K562 (cell line): Measurements from ENCODE around the gene GALNT17.

- RAMPAGE, long total RNA, result no peak
- RRBS, result no CpG with 5 or more reads among the region's 5 CpGs
PRO-cap:
- standard, result no peak
- CoPRO, capped RNA only, 2 experiments, result no peak in any of the 2 experiments
- CoPRO, capped and uncapped RNA, 2 experiments, result no peak in any of the 2 experiments
- CoPRO, uncapped RNA only, 2 experiments, result no peak in any of the 2 experiments
CAGE:
- cytosol, long polyA plus RNA, result no peak
- long polyA plus RNA, result no peak
- nucleolus, long total RNA, result no peak
- nucleus, long polyA plus RNA, result no peak
Measured at GRCh38 chr7:66777830-66778726, 37.5 kb downstream of the RABGEF1 start.

GRCh38 chr7:66789617-66789970, 49.1 kb downstream of the RABGEF1 start:
- RAMPAGE, long total RNA, result no peak
- RRBS, result no CpG with 5 or more reads among the region's 6 CpGs
PRO-cap:
- standard, result no peak
- CoPRO, capped RNA only, 2 experiments, result no peak in any of the 2 experiments
- CoPRO, capped and uncapped RNA, 2 experiments, result no peak in any of the 2 experiments
- CoPRO, uncapped RNA only, 2 experiments, result peak in 1 of 2 experiments; most common plus-strand start chr7:66789801 (in 1)
CAGE:
- cytosol, long polyA plus RNA, result no peak
- long polyA plus RNA, result no peak
- nucleolus, long total RNA, result no peak
- nucleus, long polyA plus RNA, result no peak

DNA sequence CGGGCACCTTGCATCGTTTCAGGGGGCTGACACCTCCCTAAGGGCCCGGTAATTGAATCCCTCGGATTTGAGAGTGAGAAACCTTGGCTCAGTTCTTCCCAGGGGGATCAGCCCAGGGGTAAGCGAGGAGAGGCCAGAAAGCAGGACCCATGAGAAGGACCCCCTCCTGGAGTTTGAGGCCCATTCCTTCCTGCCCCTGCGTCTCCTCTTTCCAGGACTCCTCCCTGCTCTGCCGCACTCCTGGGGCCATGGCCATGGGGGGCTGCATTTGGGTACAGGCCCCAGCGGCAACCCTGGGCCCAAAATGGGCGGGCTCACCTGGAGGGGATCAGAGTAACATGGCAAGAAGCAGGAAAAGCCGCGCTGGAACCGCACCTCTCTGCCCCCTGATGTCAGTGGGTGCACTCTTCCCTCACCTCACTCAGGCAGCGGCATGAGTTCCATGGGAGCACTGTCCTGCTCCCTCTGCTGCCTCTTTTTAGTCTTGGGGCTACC, 75.3 kb upstream of the TMEM248 start:
- RAMPAGE, long total RNA, result no peak
- RRBS, result no CpG with 5 or more reads among the region's 13 CpGs
PRO-cap:
- standard, result bidirectional peak, plus-strand start at position 331 of the sequence, minus-strand start at position 310 of the sequence
- CoPRO, capped RNA only, 2 experiments, result no peak in any of the 2 experiments
- CoPRO, capped and uncapped RNA, 2 experiments, result no peak in any of the 2 experiments
- CoPRO, uncapped RNA only, 2 experiments, result no peak in any of the 2 experiments
CAGE:
- cytosol, long polyA plus RNA, result no peak
- long polyA plus RNA, result no peak
- nucleolus, long total RNA, result no peak
- nucleus, long polyA plus RNA, result no peak

DNA sequence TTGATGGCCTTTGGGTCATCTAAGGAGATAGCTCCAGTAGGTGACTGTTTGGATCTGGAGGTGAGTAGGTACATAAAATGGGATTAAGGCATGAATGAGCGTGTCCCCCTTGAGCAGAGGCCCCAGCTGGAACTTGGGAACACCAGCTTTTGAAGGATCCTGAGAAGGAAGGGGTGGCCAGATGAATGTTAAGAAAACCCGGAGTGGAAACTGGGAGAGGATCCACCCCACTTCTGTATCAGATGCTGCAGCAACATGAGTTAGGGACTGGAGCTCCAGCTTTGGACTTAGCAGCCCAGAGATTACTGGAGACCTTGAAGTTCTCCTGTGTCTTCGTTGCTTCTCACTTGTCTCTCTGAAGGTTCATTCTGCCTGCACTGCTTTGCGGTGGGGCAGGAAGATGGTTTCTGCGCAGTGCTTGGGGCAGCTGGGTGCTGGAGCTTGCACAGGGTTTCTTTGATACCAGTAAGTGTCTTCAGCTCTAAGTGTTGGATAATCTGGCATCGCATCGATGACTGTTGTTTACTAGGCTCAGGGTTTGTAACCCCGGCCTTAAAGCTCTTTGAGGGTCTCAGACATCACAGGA, 9.3 kb downstream of the TMEM248 start:
- RAMPAGE, long total RNA, result no peak
- RRBS, result no CpG with 5 or more reads among the region's 8 CpGs
PRO-cap:
- standard, result no peak
- CoPRO, capped RNA only, 2 experiments, result no peak in any of the 2 experiments
- CoPRO, capped and uncapped RNA, 2 experiments, result no peak in any of the 2 experiments
- CoPRO, uncapped RNA only, 2 experiments, result peak in 2 of 2 experiments; most common plus-strand start position 191 of the sequence (in 1)
CAGE:
- cytosol, long polyA plus RNA, result no peak
- long polyA plus RNA, result no peak
- nucleolus, long total RNA, result no peak
- nucleus, long polyA plus RNA, result no peak

DNA sequence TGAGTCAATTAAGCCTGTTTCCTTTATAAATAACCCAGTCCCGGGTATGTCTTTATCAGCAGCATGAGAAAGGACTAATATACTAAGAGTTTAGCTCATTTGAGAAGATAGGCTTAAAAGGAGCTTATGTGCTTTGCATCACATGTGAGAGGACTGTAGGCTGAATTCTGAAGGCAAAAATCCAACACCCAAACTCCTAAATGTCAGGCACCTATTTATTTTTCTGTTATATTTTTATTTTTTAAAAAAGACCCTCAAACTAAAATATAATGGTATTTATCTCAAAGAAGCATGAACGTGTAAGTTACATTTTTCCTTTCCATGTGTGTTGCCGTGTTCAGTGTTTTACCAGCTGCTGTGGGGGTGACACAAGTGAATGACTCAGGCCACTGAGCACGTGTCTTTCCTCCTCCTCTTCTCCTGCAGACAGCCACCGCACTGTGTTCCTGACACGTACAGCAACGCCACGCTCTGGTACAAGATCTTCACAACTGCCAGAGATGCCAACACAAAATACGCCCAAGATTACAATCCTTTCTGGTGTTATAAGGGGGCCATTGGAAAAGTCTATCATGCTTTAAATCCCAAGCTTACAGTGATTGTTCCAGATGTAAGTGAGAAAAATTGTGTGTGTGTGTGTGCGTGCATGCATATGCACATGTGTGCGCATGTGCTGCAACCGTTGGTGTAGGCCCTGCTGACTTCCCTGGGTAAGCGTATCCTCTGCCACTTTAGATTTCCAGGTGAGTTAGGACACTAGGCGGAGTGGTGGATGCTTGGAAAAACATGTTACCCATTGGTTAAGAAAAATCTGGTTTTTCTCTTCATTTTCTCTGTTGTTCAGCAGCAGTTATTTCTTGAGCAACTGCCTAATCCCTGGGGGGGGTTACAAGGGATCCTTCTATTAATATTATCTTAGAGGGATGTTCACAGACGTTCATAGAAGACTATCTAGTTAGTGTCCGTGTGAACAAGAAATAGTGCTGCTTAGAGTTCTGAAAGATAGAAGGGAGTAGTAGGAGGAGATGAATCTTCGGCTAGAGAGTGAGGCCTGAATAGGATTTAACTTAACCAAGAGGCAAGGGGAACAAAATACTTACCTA, 29.9 kb downstream of the TMEM248 start:
- RAMPAGE, long total RNA, result no peak
- RRBS, result no CpG with 5 or more reads among the region's 17 CpGs
PRO-cap:
- standard, result no peak
- CoPRO, capped RNA only, 2 experiments, result no peak in any of the 2 experiments
- CoPRO, capped and uncapped RNA, 2 experiments, result no peak in any of the 2 experiments
- CoPRO, uncapped RNA only, 2 experiments, result peak in 1 of 2 experiments; most common plus-strand start position 910 of the sequence (in 1)
CAGE:
- cytosol, long polyA plus RNA, result no peak
- long polyA plus RNA, result no peak
- nucleolus, long total RNA, result no peak
- nucleus, long polyA plus RNA, result no peak

DNA sequence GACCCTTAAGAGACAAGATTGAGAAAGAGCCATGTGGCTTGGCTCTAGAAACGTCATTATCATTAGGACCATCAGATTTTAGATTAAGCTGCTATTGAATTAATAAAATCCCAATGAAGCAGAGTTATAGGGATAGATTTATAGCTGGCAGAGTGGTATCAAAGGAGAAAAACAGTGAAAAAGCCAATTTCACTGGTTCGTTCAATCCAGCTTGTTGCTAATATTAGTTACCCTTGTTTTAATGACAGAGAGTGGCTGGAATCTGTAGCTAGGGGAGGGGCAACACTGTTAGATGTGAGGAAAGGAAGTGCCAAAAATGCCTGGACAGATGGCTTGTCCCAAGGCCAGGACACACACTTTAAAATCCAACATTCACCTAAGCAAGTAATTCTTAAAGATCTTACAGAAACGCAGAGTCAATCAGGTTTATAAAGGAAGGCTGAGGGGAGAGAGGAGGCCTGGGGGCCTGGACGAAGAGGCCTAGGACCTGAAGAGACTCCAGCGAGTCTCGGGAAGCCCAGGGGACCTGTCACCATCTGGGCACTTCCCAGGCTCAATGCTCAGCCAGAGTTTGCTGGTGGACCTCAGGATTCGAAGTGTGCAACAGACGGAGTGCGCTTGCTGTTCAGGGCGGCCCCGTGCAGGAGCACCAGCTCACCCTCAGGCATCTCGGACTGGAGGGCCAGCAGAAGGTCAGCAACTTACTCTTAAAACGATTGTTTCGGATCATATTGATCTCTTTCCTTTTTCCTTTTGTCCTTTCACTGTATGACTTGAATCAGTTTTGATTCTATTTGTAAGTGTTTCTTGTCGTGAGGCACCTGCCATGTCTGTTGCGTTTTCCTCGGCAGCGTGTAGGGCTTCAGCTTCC, 36.7 kb downstream of the TMEM248 start:
- RAMPAGE, long total RNA, result no peak
- RRBS, result no CpG with 5 or more reads among the region's 18 CpGs
PRO-cap:
- standard, result no peak
- CoPRO, capped RNA only, 2 experiments, result no peak in any of the 2 experiments
- CoPRO, capped and uncapped RNA, 2 experiments, result no peak in any of the 2 experiments
- CoPRO, uncapped RNA only, 2 experiments, result peak in 2 of 2 experiments; most common plus-strand start position 361 of the sequence (in 1)
CAGE:
- cytosol, long polyA plus RNA, result no peak
- long polyA plus RNA, result no peak
- nucleolus, long total RNA, result no peak
- nucleus, long polyA plus RNA, result no peak

DNA sequence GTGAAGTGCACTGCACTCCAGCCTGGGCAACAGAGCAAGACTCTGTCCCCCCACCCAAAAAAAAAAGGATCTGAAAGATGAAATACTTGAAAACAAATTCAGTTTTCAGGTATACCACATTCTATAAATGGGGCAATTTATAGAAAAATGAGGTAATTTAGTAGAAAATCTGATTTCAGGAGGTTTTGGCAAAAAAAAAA, 1.7 kb downstream of the SBDS start:
- RAMPAGE, long total RNA, result no peak
PRO-cap:
- standard, result no peak
- CoPRO, capped RNA only, 2 experiments, result no peak in any of the 2 experiments
- CoPRO, capped and uncapped RNA, 2 experiments, result no peak in any of the 2 experiments
- CoPRO, uncapped RNA only, 2 experiments, result no peak in any of the 2 experiments
CAGE:
- cytosol, long polyA plus RNA, result no peak
- long polyA plus RNA, result no peak
- nucleolus, long total RNA, result no peak
- nucleus, long polyA plus RNA, result no peak

DNA sequence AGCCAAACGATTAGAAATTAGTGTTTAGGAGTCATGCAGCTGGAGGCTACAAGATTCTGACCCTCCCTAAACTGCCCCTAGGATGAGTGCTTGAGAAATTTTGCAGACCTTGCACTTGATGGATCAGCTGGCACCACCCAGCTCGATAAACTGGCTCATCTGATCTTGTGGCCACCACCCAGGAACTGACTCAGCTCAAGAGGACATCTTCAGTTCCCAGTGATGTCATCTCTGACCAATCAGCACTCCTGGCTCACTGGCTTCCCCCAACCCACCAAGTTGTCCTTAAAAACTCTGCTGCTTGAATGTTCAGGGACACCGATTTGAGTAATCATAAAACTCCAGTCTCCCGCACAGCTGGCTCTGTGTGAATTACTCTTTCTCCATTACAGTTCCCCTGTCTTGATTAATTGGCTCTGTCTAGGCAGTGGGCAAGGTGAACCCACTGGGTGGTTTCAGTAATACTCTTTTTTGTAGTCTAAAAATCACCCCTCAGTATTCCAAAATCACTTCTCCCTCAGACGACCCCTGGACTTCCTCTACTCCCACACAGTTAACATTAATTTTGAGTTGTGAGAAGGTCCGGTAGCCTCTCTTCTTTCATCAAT, 50.3 kb upstream of the SPDYE21 start:
- RAMPAGE, long total RNA, result no peak
- RRBS, result no CpG with 5 or more reads among the region's 6 CpGs
PRO-cap:
- standard, result bidirectional peak, plus-strand start at position 304 of the sequence, minus-strand start at position 147 of the sequence
- CoPRO, capped RNA only, 2 experiments, result peak in 1 of 2 experiments; most common plus-strand start position 304 of the sequence (in 1); most common minus-strand start position 152 of the sequence (in 1)
- CoPRO, capped and uncapped RNA, 2 experiments, result no peak in any of the 2 experiments
- CoPRO, uncapped RNA only, 2 experiments, result no peak in any of the 2 experiments
CAGE:
- cytosol, long polyA plus RNA, result no peak
- long polyA plus RNA, result no peak
- nucleolus, long total RNA, result no peak
- nucleus, long polyA plus RNA, result no peak

DNA sequence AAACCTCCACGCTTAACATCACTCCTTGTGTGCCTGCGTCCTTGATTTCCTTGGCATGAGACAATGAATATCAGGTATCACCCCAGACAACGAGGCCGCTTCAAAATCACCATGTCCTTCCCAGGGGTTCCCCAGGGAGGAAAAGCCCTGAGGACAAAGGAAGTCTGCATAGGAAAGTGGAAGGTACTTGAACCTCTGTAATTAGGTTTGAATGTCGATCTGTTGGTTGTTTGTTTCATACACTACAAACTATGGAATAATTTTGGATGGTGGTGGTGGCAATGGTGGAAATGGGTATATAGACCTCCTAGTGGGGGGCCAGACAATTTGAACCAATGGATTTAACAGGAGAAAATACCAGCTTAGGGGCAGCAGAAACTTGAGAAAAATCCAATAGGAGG, 116.2 kb downstream of the SPDYE21 start:
- RAMPAGE, long total RNA, result no peak
- RRBS, result no CpG with 5 or more reads among the region's 5 CpGs
PRO-cap:
- standard, result no peak
- CoPRO, capped RNA only, 2 experiments, result no peak in any of the 2 experiments
- CoPRO, capped and uncapped RNA, 2 experiments, result no peak in any of the 2 experiments
- CoPRO, uncapped RNA only, 2 experiments, result no peak in any of the 2 experiments
CAGE:
- cytosol, long polyA plus RNA, result no peak
- long polyA plus RNA, result no peak
- nucleolus, long total RNA, result no peak
- nucleus, long polyA plus RNA, result no peak

DNA sequence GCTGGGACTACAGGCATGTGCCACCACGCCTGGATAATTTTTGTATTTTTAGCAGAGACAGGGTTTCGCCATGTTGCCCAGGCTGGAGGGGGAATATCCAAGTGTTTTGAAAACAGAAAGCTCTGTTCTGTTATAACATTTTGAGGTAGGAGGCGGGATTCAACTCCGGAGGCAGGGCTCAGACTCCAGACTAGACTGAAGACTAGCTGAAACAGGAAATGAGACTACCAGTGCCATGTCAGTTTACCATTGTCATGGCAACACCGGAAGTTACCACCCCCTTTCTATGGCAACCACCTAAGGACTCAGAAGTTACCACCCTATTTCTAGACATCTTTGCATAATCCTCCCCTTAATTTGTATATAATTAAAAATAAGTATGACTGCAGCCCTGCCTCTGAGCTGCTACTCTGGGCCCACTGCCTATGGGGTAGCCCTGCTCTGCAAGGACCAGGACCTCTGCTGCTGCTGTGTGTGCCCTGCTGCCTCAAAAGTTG, 1069.0 kb upstream of the AUTS2 start:
- RAMPAGE, long total RNA, result no peak
- RRBS, result 0% methylated on average over 1 of the region's 5 CpGs
PRO-cap:
- standard, result no peak
- CoPRO, capped RNA only, 2 experiments, result no peak in any of the 2 experiments
- CoPRO, capped and uncapped RNA, 2 experiments, result no peak in any of the 2 experiments
- CoPRO, uncapped RNA only, 2 experiments, result no peak in any of the 2 experiments
CAGE:
- cytosol, long polyA plus RNA, result no peak
- long polyA plus RNA, result no peak
- nucleolus, long total RNA, result no peak
- nucleus, long polyA plus RNA, result no peak

- RAMPAGE, long total RNA, result no peak
- RRBS, result no CpG with 5 or more reads among the region's 6 CpGs
PRO-cap:
- standard, result no peak
- CoPRO, capped RNA only, 2 experiments, result no peak in any of the 2 experiments
- CoPRO, capped and uncapped RNA, 2 experiments, result no peak in any of the 2 experiments
- CoPRO, uncapped RNA only, 2 experiments, result no peak in any of the 2 experiments
CAGE:
- cytosol, long polyA plus RNA, result no peak
- long polyA plus RNA, result no peak
- nucleolus, long total RNA, result no peak
- nucleus, long polyA plus RNA, result no peak
Measured at GRCh38 chr7:70528454-70528998, 603.4 kb upstream of the GALNT17 start.

- RAMPAGE, long total RNA, result no peak
- RRBS, result no CpG with 5 or more reads among the region's 13 CpGs
PRO-cap:
- standard, result no peak
- CoPRO, capped RNA only, 2 experiments, result no peak in any of the 2 experiments
- CoPRO, capped and uncapped RNA, 2 experiments, result no peak in any of the 2 experiments
- CoPRO, uncapped RNA only, 2 experiments, result no peak in any of the 2 experiments
CAGE:
- cytosol, long polyA plus RNA, result no peak
- long polyA plus RNA, result no peak
- nucleolus, long total RNA, result no peak
- nucleus, long polyA plus RNA, result no peak
Measured at GRCh38 chr7:70729370-70730101, 402.4 kb upstream of the GALNT17 start.

- RAMPAGE, long total RNA, result no peak
- RRBS, result no CpG with 5 or more reads among the region's 11 CpGs
PRO-cap:
- standard, result no peak
- CoPRO, capped RNA only, 2 experiments, result no peak in any of the 2 experiments
- CoPRO, capped and uncapped RNA, 2 experiments, result no peak in any of the 2 experiments
- CoPRO, uncapped RNA only, 2 experiments, result no peak in any of the 2 experiments
CAGE:
- cytosol, long polyA plus RNA, result no peak
- long polyA plus RNA, result no peak
- nucleolus, long total RNA, result no peak
- nucleus, long polyA plus RNA, result no peak
Measured at GRCh38 chr7:70776674-70777522, 355.0 kb upstream of the GALNT17 start.

DNA sequence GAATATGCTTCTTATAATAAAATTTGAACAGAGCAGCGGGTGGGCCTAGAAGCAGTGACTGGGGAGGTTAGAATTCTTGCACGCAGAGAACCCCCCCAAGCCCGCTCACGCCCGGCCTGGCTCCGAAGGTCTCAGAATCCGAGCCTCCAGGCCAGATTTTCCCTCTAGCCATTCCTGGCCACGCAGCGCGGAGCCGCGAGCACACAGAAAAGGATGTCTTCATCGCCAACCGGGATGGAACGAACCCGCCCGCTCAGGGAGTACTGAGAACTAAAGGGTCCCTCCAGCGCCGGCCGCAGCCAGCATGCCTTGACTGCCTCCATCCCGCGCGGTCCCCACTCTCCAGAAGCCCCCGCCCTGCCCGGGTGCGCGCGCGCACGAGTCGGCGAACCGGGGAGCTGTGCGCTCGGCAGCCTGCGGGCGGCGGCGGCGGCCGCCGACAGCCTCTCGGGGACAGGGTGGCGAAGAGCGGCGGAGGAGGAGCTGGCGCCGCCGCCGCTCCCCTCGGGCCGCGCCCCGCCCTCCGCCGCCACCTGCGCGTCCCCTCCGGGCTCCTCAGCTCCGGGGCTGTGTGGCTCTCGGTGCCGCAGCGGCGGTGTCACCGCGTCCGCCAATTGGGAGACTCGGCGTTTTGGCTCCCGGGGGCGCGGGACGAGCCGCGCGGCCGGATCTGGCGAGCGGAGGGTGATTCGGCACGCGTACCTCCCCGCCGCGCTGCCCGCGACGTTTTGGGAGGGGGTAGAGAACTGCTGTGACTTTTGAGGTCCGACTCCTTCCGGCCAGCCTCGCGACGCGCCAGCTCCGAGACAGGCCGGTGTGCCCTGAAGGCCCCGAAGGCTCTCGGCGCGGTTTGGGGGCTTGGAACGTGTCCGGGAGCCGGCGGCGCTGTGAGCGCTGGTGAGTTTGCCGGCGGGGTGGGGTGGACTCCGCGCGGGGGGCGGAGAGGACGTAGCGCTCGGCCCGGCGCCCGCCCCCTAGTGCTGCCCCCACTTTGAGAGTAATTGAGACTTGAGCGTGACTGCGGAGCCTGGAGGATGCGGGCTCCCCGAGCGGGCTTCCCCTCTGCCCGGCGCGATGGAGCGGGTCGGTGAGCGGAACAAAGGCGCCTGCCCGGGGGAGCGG, at the start of gene GALNT17:
TSS of gene GALNT17 (plus strand) at position 1,004 of the 1,122 bp plus-strand sequence.
- RAMPAGE, long total RNA, result no peak
- RRBS, result 63% methylated on average over 50 of the region's 132 CpGs
PRO-cap:
- standard, result no peak
- CoPRO, capped RNA only, 2 experiments, result no peak in any of the 2 experiments
- CoPRO, capped and uncapped RNA, 2 experiments, result no peak in any of the 2 experiments
- CoPRO, uncapped RNA only, 2 experiments, result no peak in any of the 2 experiments
CAGE:
- cytosol, long polyA plus RNA, result no peak
- long polyA plus RNA, result no peak
- nucleolus, long total RNA, result no peak
- nucleus, long polyA plus RNA, result no peak

DNA sequence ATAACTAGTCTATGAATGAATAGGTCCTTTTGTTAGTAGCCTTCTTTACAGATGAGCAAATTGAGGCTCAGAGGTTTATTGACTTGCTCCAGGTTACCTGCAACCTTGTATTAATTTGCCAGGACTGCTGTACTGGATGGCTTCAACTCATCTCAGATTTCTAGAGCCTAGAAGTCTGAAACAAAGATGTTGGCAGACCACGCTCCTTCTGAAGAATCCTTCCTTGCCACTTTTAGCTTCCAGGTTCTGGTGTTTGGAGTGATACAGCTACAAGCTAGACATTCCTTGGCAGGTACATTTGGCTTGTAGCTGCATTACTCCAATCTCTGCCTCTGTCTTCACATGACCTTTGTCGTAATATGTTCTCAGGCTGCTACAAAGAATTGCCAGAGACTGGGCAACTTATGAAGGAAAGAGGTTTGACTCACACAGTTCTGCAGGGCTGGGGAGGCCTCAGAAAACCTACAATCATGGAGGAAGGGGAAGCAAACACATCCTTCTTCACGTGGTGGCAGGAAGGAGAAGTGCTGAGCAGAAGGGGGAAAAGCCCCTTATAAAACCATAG, 146.3 kb downstream of the GALNT17 start:
- RAMPAGE, long total RNA, result no peak
- RRBS, result no CpG with 5 or more reads among the region's 3 CpGs
PRO-cap:
- standard, result unidirectional peak, plus-strand start at position 236 of the sequence
- CoPRO, capped RNA only, 2 experiments, result no peak in any of the 2 experiments
- CoPRO, capped and uncapped RNA, 2 experiments, result no peak in any of the 2 experiments
- CoPRO, uncapped RNA only, 2 experiments, result no peak in any of the 2 experiments
CAGE:
- cytosol, long polyA plus RNA, result no peak
- long polyA plus RNA, result no peak
- nucleolus, long total RNA, result no peak
- nucleus, long polyA plus RNA, result no peak

DNA sequence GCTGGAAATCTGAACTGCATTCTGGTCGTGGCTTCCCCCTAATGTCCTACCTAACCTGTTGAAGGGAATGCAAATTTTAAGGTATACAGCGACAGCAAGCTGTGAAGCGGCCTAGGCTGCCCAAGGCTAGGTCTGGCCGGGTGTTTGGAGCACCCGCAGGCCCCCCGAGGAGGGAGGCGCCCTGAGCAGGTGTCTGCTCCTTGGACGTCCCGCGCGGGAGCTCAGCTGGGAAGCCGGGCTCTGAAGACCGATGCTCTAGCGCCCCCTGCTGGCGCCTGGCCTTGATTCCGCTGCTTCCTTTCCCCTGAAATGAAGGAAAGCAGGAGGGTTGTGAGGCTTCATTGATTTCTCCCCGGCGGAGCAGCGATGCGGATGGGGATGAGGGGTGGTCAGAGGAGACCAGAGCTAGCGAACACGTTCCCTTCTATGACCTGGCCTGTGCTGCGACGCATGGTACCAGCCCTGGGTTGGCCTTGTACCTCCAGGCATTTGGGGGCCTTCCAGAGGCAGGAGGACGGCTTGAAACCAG, 601.3 kb downstream of the GALNT17 start:
- RAMPAGE, long total RNA, result no peak
- RRBS, result 3% methylated on average over 8 of the region's 25 CpGs
PRO-cap:
- standard, result no peak
- CoPRO, capped RNA only, 2 experiments, result no peak in any of the 2 experiments
- CoPRO, capped and uncapped RNA, 2 experiments, result no peak in any of the 2 experiments
- CoPRO, uncapped RNA only, 2 experiments, result no peak in any of the 2 experiments
CAGE:
- cytosol, long polyA plus RNA, result no peak
- long polyA plus RNA, result no peak
- nucleolus, long total RNA, result no peak
- nucleus, long polyA plus RNA, result no peak

DNA sequence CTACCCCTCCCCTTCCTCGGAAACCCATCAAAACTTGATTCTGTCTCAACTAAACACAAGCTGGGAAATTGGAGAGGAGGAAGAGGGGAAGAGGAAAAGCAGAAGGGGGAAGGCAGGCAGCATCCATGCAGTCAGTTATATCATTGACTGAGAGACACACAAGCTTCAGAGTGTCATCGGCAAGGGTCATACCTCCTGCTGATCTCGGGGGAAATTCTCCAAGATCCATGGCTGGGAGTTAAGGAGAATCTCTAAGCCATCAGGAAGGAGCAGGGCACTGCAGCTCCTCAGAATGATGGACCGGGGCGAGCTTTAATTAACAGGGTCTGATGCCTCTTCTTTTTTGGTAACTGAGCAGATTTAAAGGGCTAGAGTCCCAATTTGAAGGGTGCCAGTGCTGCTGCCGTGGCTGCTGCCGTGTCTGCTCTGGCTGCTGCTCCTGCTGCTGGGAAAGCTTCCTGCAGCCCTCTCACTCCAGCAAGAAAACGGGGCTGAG, 34.8 kb upstream of the CALN1 start:
- RAMPAGE, long total RNA, result no peak
- RRBS, result no CpG with 5 or more reads among the region's 8 CpGs
PRO-cap:
- standard, result no peak
- CoPRO, capped RNA only, 2 experiments, result no peak in any of the 2 experiments
- CoPRO, capped and uncapped RNA, 2 experiments, result no peak in any of the 2 experiments
- CoPRO, uncapped RNA only, 2 experiments, result no peak in any of the 2 experiments
CAGE:
- cytosol, long polyA plus RNA, result no peak
- long polyA plus RNA, result no peak
- nucleolus, long total RNA, result no peak
- nucleus, long polyA plus RNA, result no peak

- RAMPAGE, long total RNA, result no peak
- RRBS, result no CpG with 5 or more reads among the region's 7 CpGs
PRO-cap:
- standard, result unidirectional peak, plus-strand start at chr7:72838794
- CoPRO, capped RNA only, 2 experiments, result no peak in any of the 2 experiments
- CoPRO, capped and uncapped RNA, 2 experiments, result no peak in any of the 2 experiments
- CoPRO, uncapped RNA only, 2 experiments, result peak in 2 of 2 experiments; most common plus-strand start chr7:72838280 (in 1)
CAGE:
- cytosol, long polyA plus RNA, result no peak
- long polyA plus RNA, result no peak
- nucleolus, long total RNA, result no peak
- nucleus, long polyA plus RNA, result no peak
Measured at GRCh38 chr7:72838251-72838885, 10.4 kb upstream of the TYW1B start.